ENCODE data around the genes CRADD and NDUFA12.

GRCh38 chr12:93590898-93592163, 18.9 kb downstream of the SOCS2 start:
- CAGE, long polyA plus RNA, result no peak
- RRBS, result 1% methylated on average over 7 of the region's 44 CpGs

GRCh38 chr12:93592231-93592582, 19.7 kb downstream of the SOCS2 start:
- CAGE, long polyA plus RNA, result no peak
- RRBS, result no CpG with 5 or more reads among the region's 3 CpGs

DNA sequence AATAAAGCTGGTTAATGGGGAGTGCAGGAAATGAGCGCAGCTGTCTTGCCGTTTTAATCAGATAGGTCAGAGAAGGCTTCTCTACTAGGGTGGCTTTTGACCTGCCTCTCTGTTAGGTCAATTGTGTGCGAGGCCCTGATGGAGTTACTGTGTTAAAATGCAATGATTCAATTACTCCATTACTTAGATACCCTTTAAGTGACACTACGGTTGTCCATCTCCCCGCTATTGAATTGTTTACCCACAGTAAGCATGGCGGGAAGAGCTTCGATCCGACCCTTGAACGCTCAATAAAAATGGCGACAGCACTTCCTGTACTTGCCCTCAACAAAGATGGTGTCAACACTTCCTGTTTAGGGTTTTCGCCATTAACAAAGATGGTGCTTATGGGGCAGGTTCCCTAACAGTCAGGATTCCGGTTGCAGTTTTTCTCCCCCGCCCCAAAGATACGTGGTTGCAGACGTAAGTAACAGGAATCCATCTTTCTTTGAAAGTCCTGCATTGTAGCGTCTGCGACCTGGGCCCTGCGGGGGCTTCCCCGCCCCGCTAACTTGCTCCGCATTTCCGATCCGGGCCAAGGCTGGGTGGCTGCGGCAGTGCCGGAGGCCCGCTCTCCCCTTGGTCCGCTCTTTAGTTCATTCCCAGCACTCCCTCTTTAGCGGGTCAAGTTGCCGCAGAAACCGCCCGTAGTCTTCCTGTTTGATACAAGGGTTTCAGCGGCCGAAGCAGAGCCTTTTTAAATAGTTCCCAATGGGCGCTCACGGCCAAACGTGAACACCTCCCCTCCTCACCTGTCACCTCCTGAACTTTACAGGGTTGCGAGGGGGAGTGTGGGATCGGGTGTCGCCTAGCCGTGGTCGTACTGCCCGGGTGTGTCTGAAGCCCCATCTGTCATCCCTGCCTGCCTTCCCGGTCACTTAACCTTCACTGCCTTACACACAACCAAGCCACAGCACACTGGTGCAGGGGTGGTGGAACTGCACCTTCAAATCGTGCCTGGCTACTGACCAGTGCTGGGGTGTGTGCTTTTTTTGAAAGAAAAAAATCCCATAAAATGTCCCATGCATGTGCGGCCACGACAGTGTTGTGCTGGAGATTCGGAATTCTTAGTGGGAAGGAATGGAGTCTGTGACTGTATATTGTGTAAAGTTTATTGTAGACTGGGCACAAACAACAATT, at the start of gene CRADD:
CRADD (plus strand) TSS at position 365 of the 1,179 bp plus-strand sequence.
- CAGE, long polyA plus RNA, result no peak
- RRBS, result 20% methylated on average over 1 of the region's 47 CpGs

GRCh38 chr12:93729910-93730501, 52.8 kb downstream of the CRADD start:
- CAGE, long polyA plus RNA, result no peak
- RRBS, result no CpG with 5 or more reads among the region's 3 CpGs

DNA sequence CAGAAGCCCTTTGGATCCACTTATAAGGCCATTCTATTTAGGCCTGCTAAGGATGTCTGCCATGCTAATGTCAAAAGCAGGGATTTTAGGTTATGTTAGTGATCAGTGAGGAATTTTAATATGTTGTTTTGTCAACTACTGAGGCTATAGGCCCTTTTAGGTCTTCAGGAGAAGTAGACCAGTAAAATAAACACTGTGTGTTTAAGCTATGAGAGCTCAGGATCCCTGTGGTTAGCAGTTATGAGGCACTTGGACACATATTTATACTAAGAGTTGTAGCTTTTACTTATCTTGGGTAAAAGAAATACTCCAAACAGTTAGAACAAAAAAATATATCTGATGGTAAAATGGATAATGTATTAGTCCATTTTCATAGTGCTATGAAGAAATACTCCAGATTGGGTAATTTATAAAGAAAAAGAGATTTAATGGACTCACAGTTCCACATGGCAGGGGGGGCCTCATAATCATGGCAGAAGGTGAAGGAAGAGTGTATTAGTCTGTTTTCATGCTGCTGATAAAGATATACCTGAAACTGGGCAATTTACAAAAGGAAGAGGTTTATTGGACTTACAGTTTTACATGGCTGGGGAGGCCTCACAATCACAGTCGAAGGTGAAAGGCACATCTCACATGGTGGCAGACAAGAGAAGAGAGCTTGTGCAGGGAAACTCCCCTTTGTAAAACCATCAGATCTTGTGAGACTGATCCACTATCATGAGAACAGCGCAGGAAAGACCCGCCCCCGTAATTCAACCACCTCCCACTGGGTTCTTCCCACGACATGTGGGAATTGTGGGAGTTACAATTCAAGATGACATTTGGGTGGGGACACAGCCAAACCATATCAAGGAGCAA, 75.3 kb downstream of the CRADD start:
- CAGE, long polyA plus RNA, result no peak
- RRBS, result no CpG with 5 or more reads among the region's 5 CpGs

DNA sequence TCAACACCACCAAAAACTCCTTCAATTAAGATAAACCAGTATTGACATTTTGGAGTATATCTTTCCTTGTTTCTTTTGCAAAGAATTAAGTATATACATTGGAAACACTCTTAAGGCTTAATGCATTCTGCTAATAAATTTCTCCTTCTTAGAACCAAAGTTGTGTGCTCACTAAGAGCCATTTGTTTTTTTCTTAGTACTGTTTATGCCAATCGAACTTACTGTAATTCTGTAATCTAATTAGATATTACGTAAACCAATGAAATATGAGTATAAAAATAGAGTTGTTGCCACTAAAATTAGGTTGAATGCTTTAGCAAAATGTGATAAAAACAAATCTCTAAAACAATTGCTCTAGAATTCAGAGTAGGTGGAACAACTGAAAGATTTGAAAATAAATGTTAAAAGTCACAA, 90.7 kb downstream of the CRADD start:
- CAGE, long polyA plus RNA, result no peak
- RRBS, result no CpG with 5 or more reads among the region's 2 CpGs

- CAGE, long polyA plus RNA, result no peak
- RRBS, result no CpG with 5 or more reads among the region's 10 CpGs
Measured at GRCh38 chr12:93777189-93777878, 100.2 kb downstream of the CRADD start.

- CAGE, long polyA plus RNA, result no peak
- RRBS, result no CpG with 5 or more reads among the region's 7 CpGs
Measured at GRCh38 chr12:93784329-93784865, 107.2 kb downstream of the CRADD start.

DNA sequence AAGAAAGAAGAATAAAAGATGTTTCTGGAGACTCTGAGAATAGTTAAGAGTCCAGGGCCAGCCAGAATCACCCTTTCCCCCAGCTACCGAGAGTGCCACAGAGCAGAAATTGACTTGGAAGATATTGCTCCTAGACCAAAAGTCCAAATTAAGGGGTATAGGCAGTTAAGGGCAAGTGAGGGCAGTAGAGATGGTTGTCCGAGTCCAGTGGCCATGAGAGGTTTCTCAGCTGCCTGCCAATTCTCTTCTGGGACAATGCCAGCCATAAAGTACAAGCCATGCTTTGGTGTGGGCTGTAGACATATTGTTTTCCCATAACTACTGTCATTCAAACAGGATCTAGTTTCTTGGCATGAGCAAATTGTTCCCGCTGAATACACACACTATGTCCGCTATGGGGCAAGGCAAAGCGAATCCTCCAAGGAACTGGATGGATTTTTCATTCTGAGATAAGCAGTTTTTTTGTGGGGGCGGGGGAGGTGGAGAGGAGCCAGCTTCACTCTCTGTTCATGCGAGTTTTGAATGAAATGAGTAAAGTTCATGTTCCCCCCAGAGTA, 136.8 kb downstream of the CRADD start:
- CAGE, long polyA plus RNA, result no peak
- RRBS, result no CpG with 5 or more reads among the region's 7 CpGs

GRCh38 chr12:93954802-93955316, 193.5 kb upstream of the PLXNC1 start:
- CAGE, long polyA plus RNA, result no peak
- RRBS, result no CpG with 5 or more reads among the region's 7 CpGs

GRCh38 chr12:94074086-94075035, 74.0 kb upstream of the PLXNC1 start:
- CAGE, long polyA plus RNA, result no peak
- RRBS, result no CpG with 5 or more reads among the region's 15 CpGs

- CAGE, long polyA plus RNA, result no peak
- RRBS, result no CpG with 5 or more reads among the region's 10 CpGs
Measured at GRCh38 chr12:94099609-94100112, 48.7 kb upstream of the PLXNC1 start.

- CAGE, long polyA plus RNA, result no peak
- RRBS, result no CpG with 5 or more reads among the region's 8 CpGs
Measured at GRCh38 chr12:94157530-94158468, 9.4 kb downstream of the PLXNC1 start.

DNA sequence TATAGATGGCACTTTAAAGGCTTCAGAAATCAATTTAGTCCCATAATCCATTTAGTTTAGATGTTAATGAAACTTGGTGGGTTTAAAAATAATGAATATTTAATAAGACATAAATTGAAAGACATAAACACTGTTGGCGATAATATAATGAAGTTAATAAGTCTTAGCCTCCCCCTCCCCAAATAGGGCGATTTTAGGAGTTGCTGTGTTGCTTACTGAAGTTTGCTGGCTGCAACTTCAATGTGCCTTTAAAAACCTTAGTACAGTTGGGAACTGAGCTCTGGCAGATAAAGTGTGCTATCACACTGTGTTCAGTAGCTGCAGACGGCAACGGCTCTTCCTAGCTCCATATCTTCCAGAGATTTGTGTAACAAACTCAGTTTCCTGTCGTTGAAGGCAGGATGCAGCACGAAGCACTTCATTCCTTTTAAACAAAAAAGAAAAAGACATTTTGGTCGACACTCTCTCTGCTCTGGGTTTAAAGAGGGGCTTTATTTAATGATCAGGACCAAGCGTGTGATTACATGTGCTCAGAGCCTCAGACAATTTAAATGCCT, 19.6 kb downstream of the PLXNC1 start:
- CAGE, long polyA plus RNA, result no peak
- RRBS, result no CpG with 5 or more reads among the region's 8 CpGs

GRCh38 chr12:94183711-94184028, 35.3 kb downstream of the PLXNC1 start:
- CAGE, long polyA plus RNA, result no peak
- RRBS, result no CpG with 5 or more reads among the region's 3 CpGs

- CAGE, long polyA plus RNA, result start-site peak on the minus strand at chr12:95003651-95003706, 9 reads
- RRBS, result 2% methylated on average over 6 of the region's 34 CpGs
Measured at GRCh38 chr12:95003594-95004162, at the start of gene NDUFA12. Gene NDUFA12, minus strand, starts transcription at chr12:95003697.

GRCh38 chr12:95131999-95132433, 58.6 kb upstream of the NR2C1 start:
- CAGE, long polyA plus RNA, result no peak
- RRBS, result no CpG with 5 or more reads among the region's 4 CpGs

- CAGE, long polyA plus RNA, result no peak
- RRBS, result no CpG with 5 or more reads among the region's 5 CpGs
Measured at GRCh38 chr12:95200320-95201112, 16.8 kb downstream of the FGD6 start.

- CAGE, long polyA plus RNA, result no peak
- RRBS, result no CpG with 5 or more reads among the region's 3 CpGs
Measured at GRCh38 chr12:95230084-95230918, 12.7 kb downstream of the VEZT start.

DNA sequence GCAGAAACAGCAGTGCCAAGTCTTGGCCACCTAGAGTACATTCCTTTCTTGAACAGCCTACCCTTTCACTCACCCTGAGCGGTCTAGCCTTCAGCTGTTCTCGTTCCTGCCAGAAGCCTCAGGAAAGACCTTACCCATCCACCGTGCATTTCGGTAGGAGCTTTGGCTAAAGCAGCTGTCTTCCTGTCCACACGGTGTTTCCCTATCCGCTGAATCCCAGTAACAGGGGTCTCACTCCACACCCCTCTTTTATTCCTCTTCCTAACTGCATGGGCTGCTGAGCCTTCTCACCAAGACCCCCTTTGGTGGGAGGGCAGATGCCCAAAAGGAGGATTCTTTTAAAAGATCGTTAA, 88.6 kb upstream of the METAP2 start:
- CAGE, long polyA plus RNA, result no peak
- RRBS, result no CpG with 5 or more reads among the region's 7 CpGs